Airway epithelial cell (primary cell): ENCODE measurements around a stretch of chr12.

DNA sequence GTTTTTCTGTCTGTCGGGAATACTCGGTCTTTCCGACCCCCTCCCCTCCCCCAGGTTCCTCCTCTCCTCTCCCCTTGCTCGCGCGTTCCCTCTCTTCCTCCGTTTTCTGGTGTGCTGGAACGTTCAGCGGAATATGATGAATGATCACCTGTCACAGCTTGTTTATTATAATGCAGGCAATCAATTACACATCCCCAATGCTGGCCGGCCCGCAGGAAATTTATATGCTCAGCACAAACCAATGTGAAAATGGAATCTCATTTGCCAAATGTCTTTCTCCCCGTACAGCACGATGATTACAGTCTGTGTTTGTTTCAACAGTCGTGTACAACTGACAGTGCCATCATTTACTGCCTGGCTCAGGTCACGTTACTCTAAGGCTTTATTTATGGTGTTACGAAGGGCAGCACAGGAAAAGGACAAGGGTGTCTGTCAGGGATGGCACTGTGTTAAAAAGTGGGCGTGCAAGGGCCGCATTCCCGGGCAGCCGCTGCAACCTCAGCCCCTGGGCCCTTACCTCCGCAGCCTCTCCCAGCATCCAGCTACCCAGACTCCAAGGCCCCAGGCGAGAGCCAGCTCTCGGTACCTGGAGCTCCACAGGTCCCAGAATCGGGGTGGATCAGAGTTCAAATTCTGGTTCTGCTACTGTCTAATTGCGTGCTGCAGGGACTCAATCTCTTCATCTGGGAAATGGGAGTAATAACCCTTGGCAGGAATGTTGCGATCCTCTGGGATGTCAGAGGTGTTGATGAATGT, 24.6 kb upstream of the MAP1LC3B2 start:
- RAMPAGE, long total RNA = no peak

DNA sequence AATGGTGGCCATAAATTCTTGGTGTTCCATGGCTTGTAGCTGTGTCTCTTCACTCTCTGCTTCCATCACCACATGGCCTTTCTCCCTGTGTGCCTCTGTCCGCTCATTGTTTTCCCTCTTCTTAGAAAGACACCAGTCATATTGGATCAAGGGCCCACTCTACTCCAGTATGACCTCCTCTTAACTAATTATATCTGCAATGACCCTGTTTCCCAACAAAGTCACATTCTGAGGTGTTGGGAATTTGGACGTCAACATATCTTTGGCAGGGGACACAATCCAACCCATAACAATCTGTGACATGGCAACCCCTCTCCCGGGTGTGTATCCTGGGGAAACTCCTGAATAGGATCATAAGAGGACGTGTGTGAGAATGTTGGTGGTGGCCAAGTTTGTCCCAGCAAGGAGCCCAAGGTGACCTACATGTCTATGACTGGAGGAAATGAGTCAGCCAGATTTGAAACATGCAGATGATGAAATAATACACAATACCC, 7.4 kb upstream of the MAP1LC3B2 start:
- RAMPAGE, long total RNA = no peak

GRCh38 chr12:116693164-116693758, 44.6 kb downstream of the SPRING1 start:
- RAMPAGE, long total RNA = no peak

GRCh38 chr12:116717243-116718335, 20.3 kb downstream of the SPRING1 start:
- RAMPAGE, long total RNA = no peak

DNA sequence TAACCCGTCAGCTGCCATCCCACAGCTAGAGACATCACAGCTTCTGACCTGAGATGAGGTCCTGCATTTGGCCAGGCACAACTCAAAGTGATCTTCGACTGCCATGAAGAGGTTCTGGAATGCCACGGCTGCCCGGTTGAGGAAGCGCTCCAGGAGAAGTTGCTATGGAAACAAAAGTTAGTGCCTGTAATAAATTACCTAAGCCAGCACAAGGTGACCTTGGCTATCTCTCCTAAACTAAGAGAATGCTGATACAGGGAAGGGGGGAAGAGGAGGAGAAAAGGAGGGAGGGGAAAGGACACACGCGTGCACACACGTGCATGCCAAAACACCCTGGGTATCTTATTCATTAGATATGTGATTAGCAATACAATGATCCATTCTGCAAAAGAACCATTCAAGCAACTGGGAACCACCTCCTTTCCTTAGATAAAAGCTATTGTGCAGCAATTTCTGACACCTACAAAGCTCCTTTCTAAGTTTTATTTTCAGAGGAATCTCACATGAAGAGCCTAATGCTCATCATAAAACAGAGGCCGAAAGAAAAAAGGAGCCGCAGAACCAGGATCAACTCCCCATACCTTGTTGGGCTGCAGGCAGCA, 18.1 kb downstream of the SPRING1 start:
- RAMPAGE, long total RNA = no peak

- RAMPAGE, long total RNA = no peak
Observed at GRCh38 chr12:117069026-117069693, 30.1 kb downstream of the TESC start.

DNA sequence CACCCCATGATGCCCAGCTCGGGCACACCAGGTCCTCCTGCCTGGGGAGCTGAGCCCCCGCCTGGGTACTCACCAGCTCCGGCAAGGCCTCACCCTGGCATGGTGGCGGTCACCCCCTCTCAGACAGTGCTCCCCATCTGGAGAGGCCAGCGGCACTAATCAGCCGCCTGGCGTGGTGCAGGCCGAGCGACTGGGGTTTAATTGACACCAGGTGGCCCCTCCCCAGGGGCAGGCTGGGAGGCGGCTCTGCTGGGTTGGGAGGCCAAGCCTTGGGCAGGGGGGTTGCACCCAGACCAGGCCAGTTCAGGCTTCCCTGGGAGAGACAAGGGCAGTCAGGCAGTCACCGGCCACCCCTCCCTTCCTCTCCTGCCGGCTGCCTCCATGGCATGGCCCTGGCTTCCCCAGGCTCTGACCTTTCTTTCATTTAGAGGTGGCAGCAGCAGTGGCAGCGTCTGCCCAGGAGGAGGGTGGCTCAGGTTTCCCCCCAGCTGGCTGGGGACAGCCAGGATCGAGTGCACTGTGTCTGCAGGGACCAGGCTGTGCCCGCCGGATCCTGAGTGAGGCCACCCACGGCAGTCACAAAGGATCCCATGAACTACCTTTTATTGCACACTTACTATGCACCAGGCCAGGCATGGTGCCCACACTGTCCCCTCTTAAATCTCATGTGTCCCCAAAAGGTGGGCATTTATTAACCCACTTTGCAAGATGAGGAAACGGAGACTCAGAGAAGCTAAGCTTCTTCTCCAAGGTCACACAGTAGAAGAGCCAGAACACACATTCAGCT, 78.2 kb upstream of the NOS1 start:
- RAMPAGE, long total RNA = no peak

GRCh38 chr12:118034703-118035883, 18.6 kb downstream of the RFC5 start:
- RAMPAGE, long total RNA = no peak

DNA sequence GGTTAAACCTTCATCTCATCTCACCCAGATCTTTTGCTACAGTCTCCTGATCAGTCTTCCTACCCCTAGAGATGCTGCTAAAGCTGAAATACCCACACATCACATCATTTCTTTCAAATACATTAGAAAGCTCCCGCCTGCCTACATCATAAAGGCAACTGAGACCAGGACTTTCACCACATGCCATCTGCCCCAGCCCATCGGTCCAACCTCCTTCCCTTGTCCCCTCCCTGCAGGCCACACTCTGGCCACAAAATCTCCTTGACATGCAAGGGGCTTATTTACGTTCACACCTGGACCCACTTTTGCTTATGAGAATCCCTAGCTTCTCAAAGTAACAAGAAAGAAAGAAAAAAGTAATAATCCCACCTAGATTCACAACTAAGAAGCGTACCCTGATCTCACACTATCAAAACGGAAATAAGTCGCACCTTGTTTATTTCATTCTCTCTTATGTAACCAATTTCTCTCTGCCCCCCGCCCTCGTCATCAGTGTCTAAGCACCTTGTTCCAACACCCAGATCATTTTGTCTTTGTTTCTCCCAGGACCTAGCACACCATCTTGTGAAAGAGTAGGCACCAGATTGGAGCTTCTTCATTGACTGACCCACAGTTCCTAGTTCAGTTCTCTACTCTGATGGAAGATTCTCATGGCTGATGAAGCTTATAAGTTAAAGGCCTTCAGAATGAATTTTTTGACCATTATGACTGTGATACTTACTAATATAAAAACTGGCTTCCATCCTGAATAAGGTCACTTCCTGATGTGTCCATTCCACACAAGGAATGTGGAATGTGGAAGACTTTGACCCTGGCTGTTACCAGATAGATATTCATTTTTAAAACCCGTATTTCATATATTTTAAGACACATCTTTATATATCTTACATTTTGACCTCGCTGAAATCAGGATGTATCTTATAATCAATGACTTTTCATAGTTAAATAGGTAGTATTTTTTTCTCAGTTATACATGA, 7.7 kb downstream of the WSB2 start:
- RAMPAGE, long total RNA = no peak

DNA sequence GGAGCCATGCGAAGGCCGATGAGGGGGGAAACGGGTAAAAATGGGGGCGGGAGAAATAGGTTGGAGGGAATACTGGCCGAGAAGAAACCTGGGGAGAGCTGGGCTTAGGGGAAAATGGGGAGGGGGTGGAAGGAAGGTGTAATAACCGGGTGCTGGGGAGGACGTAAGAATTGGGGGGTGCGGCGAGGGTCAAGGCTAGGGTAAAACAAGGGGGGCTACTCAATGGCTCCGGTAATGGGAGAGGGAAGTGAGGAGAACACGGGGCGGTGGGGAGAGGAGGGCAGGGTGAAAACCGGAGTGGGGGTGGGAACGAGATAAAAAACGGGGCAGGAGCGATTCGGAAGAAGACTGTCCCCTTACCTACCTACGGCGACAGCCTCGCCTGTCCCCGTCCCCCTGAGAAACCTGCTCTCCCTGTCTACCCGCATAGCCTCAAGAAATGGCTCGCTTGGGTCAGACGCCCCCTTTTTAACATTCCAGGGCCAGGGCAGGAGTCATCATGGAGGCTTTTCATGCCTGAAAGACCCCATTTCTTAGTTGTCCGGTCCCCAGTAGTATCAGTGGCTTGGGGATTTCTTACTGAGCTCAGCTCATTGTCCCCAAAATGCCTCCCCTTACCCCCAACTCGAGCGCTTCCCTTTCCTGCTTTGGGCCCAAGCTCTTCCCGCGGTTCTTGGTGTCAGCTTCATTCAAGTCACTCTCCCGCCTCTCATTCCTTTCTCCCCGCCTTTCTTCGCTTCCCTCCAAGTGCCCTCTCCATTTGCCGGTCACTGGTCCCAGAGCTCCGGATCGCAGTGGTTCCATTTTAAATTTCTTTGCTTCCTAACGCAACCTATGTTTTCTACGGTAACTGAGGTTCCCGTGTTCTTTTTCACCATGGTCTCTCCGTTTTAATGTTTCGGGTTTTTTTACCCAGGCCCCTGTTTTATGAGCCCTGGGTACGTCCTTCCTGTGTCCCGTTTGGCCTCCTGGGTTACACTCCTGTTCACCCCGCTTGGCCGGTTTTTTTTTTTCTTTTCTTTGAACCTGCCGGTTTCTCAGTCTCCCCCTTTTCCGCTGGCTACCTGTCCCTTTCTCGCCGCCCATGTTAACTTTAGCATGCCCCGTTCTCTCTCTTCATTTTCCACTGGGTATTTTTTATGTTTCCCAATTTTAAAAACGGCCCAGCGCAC, 1.1 kb upstream of the WSB2 start:
- RAMPAGE, long total RNA = no peak

DNA sequence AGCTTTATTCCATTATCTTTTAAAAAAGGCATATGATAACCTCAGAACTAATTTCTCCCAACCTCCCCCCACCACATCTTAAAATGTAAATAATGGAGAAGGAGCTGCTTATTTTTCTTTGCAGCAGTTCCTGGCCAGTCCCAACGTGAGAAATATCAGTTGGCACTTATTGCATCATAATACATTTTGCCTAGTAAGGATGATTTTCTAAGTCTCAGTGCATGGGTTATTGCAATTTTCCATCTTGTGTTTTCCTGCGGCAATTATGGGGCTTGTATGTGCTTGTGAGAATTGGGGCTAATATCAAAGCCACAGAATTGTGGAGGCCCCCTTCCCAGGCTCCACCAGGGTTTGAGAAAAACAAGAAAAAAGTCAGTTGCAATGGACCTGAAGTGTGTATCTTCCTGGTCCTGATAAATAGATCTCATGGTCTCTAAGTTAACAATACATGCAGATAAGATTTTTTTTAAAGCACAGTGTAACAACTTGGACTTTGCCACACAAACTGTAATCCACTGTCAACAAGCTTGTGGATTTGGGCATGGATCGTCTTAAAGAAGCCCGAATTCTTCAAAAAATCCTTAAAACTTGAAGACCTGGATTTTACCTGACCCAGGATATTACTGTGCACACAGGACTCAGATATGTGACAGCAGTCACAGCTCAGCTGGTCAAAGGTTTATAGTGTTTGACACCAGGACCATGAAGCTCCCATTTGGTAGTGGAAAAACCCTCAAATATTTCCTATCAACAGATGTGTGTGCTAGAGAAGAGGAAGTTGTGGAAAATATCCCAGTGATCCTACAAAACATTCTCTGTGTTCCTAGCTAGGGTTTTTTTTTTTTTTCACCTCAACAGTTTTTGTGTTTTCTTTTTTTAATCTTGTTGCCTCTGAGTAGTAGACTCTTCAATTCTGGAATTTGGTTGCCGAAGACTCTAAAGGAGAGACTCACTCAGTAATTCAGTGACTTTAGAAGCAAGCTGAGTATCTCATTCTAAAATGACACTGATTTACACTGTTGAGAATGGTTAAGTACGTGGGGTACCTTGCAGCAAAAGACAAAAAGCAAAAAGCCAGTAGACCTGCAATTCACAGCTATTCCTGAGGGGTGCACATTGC, 3.0 kb upstream of the WSB2 start:
- RAMPAGE, long total RNA = no peak

GRCh38 chr12:118183005-118183564, 47.2 kb downstream of the PEBP1 start:
- RAMPAGE, long total RNA = no peak

DNA sequence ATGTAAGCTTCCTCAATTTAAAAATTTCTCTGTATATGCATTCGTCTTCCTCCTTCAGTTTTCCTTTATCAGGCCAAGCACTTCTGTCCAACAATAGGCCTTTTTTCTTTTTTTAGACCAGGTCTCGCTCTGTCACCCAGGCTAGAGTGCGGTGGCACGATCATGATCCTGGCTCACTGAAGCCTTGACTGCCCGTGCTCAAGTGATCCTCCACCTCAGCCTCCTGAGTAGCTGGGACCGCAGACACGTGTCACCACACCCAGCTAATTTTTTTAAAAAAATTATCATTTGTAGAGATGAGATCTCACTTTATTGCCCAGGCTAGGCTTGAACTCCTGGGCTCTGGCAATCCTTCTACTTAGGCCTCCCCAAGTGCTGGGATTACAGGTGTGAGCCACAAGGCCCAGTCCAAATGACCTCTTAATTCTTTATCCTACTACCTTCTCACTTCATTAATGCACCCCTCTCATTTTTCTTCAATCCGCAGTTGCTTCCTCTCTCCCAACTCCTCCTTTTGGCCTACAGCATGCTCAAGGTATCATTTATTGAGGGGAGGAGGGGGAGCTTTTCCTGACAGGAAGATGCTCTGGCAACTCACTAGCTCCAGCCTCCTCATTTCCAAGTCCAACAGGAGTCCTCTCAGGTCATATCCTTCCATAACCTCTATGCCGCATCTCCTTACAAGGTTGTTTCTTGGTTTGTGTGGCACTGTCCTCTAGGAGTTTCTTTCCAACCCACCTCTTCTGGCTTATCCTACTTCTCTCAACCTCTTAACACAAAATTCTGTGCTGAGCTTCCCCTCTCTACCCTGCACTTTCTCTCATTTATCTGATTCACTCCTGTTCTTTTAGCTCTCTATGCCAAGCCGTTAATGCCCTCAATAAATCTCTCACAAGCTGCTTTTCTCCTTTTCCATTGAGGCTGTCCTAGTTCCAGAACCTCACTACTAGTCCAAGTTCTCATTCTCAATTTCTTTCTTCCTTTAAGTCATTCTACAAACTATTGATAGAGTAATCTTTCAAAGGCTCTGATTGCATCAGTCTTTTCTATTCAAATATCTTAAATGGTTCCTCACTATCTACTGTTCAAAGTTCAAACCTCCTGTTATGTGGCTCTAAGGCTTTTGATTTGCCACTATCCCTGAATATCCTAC, 25.4 kb downstream of the TAOK3 start:
- RAMPAGE, long total RNA = no peak

DNA sequence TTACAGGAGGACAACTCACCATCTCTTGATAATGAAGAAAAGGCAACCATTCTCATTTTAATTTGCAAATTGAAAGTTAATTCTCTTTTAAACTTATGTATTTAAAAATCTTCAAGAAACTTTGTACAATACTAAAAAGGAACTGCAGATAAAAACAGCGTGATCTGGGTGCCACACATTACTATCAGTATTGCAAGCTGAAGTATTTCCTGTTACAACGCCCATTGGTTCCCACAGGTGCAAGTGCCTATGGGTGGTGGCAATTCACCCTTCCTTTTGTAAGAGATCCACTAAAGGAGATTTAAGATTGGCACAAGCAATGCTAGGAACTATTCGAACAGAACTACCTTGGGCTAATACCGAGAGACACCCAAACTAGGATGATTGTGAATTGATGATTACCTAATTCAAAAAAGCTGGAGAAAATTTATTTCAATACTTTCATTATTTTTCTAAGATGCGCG, 13.2 kb downstream of the TAOK3 start:
- RAMPAGE, long total RNA = no peak

DNA sequence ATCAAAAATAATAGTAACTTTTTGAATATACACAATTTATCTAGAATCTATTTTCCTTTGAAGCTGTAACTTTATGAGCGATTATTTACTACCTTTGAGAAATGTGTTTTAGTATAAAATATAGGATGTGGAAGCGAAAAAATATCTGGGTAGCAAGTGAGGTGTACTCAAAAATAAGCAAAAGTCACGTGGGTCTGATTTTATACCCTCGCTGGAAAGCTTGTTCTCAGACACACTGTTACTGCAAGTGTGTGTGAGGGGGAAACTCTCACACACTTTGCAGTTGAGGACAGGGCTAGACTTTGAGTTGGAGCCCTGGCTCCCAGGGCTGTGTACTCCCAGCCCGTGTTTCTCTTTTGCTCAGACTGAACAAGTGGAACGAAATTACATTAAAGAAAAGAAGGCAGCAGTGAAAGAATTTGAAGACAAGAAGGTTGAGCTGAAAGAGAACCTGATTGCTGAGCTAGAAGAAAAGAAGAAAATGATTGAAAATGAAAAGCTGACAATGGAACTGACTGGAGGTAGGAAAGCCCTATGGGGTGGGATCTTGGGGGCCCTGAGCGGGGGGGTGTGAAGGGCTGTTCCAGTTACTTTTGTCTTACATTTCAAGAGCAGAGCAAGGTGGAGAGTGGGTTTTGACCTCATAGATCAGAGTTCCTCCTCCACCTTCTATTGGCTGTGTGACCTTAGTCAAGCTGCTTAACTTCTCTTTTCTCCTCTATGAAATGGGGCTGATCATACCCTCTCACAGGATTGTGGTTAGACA, 14.6 kb downstream of the SUDS3 start:
- RAMPAGE, long total RNA = no peak

- RAMPAGE, long total RNA = no peak
Observed at GRCh38 chr12:119180370-119181560, 2.0 kb downstream of the HSPB8 start.

GRCh38 chr12:119229975-119230260, 51.2 kb downstream of the HSPB8 start:
- RAMPAGE, long total RNA = no peak

DNA sequence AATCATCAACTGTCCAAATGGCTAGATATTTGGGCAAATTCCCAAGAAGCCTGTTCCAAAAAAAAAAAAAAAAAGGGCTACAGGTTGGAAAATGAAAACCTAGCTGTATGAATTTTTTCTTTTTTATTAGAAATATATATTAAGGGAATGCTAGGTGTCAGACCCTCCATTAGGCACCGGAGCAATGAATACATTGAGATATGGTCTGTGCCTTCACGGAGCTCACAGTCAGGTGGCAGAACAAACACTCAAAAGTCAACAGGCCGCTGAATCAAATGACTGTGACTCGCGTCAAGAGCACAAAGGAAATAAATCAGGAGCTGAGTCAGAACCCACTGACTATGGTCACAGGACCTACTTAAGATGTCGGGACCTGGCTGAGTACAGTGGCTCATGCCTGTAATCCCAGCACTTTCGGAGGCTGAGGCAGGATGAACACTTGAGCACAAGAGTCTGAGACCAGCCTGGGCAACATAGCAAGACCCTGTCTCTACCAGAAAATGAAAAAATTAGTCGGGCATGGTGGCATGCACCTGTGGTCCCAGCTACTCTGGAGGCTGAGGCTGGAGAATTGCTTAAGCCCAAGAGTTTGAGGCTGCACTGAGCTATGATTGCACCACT, 19.7 kb downstream of the TMEM233 start:
- RAMPAGE, long total RNA = no peak

DNA sequence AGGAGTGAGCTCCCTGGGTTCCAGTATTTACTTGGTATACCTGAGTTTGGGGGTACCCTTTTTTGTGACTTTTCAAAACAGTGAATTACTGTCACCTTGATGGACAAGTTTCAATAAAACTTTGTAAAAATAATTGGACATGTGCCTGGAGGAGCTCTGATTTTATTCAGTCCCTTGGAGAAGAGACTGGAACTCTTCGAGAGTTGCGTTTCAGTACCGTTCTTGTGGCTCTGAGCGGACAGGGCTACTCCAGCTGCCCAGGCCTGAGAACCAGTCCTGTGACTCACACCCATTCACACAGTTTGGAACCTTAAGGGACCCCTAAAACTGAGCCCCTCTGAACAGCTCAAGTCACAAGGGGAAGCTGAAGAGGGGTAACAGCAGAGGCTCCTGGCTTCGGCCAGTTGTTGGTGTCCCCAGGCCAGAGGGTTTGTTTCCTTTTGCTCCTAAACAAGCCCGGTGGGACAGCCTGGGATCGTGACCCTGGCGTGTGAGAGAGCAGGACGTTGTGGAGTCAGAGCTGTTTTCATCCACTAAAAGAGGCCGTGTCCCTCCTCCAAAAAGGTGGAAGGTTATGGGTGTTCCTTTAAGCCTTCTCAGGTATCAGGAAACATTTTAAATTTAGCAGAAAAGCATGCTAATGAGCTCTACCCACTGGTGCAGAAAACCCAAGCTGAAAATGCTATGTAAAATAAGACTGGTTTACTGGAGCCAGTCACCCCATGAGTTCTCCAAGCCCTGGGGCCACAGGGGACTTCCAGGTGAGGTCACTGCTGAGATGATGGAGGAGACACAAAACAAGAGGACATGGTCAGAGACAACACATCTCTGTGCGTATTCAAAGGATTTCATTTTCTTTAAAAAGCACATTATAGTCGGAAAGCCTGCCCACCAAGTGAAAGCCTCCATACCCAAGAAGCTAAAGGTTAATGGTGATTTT, 13.8 kb downstream of the PRKAB1 start:
- RAMPAGE, long total RNA = no peak

- RAMPAGE, long total RNA = no peak
Observed at GRCh38 chr12:119687386-119688423, 19.8 kb downstream of the PRKAB1 start.